Parietal lobe (tissue), 2 donors: ENCODE data around the genes POLR2M and ALDH1A2.

DNA sequence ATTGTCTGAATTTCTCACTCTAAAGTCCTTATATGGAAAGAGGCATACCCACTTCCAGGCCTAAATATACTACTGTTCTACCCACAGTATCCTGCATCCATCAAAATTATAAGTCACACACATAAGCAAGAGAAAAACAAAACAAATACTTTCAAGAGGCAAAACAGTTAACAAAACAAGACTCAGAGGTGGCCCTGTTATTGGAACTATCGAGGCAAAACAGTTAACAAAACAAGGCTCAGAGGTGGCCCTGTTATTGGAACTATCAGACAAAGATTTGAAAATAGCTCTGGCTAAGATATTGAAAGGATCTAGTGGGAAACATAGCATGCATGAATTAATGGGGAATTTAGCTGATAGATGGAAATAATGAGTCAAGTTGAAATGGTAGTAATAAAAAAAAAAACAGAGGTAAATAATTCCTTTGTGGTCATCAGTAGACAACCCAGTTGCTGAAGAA is 224.1 kb upstream of the CGNL1 start:
- RAMPAGE, long total RNA: no peak

DNA sequence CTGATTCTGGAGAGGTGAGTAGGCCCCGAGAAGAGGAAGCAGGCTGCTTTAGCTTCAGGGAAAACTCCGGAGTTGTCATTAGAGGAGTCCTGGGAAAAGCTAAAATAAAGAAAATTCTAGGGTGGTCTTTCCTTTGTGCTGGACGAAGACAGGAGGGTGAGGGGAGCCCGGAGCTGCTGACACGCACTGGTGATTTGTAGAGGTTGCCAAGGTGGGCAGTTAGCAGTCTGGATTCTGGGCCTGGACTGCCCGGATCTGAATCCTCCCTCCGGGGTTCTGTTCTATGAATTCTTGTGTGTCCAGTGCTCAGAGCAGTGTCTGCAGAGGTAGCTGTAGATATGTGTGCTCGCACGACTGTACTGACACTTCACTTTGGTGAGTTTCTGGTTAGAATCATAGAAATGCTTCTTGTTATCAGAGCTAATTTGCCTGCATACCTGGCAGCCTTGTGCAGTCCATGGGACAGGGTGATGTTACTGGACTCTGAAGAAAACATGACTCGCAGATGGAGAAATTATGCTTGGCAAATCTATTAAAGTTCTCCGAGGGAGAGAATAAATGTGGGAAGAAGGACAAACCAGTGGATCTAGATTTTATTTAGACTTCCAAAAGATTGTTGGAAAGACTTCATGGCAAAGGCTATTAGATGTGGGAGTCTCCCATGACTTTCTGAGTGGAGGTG is 12.1 kb downstream of the CGNL1 start:
- RAMPAGE, long total RNA: no peak

GRCh38 chr15:57435262-57435661 is 59.0 kb downstream of the CGNL1 start:
- RAMPAGE, long total RNA: no peak

GRCh38 chr15:57505184-57505832 is 86.4 kb upstream of the MYZAP start:
- RAMPAGE, long total RNA: no peak

DNA sequence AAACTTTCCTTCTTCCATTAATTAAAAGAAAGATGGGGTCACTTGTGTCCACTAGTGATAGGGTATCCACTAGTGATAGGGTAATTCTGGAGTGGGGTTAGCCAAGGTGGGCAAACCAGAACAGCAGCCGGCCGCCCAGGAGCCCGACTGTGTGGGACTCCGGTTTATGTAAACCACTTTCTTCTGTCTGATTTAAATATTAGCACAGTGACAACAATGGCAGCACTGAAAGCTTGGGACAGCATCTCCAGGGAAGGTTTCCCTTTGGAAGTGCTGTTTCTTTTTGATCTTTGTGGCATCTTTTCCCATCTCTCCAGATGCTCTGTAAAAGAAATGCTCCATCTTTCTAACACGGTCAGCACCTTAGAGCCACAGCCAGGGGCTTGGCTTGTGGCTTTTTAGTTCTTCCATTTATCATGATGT is 775 bp downstream of the MYZAP start:
- RAMPAGE, long total RNA: no peak

- RAMPAGE, long total RNA: no peak
These were observed 26.6 kb upstream of the POLR2M start for GRCh38 chr15:57679677-57680465.

DNA sequence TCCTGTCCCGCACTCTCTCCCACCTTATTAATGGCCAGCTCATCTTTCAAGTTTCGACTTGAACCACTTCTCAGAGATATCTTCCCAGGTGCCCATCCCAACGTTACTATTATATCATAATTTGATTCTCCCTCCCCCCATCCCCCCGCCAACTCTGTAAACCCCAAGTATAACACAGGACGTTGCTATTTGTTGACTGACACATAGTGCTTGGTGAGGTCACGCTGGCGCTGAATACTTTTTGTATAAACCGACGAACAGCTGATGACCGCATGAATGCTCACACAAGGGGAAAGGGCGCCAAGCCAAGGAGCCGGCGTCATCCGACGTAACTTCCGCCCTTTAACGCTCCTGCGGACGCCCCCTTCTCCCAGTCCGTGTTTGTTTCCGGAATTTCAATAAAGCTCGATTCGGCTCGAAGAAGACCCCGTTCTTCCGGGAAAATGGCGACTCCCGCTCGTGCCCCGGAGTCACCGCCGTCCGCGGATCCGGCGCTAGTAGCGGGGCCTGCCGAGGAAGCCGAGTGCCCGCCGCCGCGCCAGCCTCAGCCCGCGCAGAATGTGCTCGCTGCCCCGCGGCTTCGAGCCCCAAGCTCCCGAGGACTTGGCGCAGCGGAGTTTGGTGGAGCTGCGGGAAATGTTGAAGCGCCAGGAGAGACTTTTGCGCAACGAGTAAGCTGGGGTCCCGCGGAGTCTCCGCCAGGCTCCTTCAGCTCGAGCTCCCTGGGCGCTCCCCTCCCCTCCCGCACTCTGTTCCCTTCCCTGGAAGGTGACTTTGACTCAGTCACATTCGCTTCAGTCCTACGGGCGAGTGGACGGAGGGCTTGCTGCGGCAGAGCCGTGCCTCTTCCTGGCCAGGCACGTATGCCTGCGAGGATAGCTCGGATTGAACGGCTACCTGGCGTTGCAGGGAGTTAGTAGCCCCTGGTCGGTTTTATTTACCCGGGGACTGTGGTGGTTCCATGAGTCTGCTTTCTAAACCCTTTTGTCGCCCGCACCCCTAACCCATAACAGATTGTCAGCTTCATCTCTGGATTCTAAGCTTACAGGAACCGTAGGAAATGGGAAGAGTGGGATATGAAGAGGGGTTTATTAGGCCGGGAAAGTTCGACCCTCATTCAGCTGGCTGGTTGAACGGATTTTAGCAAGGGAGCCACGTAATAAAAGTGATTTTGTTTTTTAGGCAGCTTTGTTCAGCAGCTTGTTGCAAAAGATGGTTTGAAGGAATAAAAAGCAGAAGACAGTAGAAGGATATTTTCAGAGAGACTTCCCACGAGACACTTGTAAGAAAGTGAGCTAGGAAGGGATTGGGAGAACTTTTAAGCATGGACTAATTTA is at the start of gene POLR2M:
POLR2M (plus strand) TSS at position 430 of the 1,337 bp plus-strand sequence.
- RAMPAGE, long total RNA: start-site peak on the plus strand centred at position 430 of the sequence, 18 bp wide, 154 and 66 reads in 2 replicates

GRCh38 chr15:57823255-57823907 is 116.9 kb downstream of the POLR2M start:
- RAMPAGE, long total RNA: no peak

DNA sequence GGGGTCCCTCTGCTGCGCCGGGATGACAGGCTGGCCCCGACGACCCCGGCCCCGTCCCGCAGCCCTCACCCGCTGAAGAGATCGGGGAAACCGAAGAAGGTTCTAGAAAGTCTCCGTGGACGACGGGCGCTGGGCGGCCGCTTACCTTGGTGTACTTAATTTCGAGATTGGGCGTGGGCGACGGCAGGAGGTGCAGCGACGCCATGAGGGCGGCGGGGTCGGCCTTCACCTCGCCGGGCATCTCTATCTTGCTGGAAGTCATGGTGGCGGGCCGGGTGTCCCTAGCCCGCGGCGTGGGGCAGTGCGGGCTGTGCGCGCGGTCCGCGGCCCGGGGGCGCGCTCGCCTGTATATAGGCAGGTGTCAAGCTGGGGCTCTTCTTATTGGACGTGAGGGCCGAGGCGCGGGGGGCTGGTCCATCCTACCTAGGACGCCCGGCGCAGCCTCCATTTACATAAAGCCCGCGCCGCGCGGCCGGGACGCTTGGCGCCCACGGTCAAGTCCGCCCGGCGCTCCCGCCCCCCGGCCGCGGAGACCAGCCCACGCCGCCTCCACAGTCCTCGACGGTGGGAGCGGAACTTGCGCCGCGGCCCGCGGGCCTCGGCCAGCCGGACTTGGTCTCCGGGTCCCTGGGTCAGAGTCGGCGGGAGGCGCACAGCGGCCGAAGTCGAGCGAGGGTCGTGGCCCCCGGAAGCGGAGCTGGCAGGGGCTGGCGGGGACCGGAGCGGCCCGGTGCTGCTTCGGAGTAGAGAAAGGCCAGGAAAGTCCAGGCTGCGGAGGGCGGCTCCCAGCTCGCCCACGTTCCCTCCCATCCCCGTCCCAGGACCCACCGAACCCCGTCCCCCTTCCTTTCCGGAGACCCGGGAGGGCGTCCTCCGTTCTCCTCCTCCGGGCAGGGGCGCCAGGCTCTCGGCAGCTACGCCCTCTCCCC is at the start of gene ALDH1A2:
ALDH1A2 (minus strand) TSS at position 323 of the 929 bp plus-strand sequence.
- RAMPAGE, long total RNA: no peak

DNA sequence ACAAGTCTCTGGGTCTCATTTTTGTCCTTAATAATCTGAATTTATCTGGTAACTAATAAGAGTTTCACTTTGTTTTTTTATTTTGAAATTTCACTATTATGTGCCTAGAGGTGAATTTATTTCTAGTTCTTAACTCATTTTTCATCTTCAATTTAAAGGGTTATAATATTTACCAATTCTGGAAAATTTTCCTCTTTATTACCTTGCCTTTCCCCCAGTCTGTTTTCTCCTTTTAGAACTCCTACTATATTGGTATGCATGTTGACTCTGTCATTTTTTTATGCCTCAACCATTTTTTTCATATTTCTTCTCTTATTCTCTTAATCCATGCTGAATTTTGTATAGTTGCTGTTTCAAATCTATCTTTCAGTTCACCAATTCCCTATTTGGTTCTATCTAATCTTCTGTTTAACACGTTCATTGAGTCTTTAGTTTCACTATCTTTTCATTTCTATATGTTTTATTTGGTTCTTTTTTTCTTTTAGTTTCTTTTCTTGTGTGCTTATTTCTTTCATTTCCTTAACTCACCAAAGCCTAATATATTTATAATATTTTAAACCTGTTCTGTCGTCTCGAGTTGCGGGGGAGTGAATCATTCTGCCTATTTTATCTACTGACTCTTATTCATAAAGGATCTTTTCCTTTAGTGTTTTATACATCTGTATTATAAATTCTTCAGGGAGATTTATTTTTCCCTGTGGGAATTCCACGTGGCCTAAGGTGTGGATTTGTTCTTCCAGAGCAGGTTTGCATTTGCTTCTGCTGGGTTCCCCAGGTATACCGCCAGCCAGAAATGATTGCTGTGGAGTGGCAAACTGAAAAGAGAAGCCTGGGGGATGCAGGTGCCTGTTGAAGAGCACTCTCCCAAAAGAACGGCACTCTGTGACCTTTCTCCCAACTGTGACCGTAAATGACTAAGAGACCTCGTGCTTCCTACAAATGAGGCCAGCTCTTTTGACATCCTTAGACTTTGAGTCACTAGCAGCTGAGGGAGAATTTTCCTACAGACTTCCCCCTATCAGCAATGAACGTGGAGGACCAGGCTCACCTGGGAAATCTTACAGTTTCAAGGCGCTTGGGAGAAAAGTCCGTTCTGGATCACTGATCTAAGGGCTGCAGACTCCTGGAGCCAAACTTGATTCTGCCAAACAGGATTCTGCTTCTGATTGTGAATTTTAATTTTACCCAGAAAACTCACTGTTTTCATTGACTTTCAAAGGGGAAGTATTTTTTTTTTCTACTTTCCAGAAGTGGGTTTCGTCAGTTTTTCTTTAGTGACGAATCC is 8.2 kb downstream of the AQP9 start:
- RAMPAGE, long total RNA: no peak

GRCh38 chr15:58284281-58284761 is 146.1 kb downstream of the AQP9 start:
- RAMPAGE, long total RNA: no peak

DNA sequence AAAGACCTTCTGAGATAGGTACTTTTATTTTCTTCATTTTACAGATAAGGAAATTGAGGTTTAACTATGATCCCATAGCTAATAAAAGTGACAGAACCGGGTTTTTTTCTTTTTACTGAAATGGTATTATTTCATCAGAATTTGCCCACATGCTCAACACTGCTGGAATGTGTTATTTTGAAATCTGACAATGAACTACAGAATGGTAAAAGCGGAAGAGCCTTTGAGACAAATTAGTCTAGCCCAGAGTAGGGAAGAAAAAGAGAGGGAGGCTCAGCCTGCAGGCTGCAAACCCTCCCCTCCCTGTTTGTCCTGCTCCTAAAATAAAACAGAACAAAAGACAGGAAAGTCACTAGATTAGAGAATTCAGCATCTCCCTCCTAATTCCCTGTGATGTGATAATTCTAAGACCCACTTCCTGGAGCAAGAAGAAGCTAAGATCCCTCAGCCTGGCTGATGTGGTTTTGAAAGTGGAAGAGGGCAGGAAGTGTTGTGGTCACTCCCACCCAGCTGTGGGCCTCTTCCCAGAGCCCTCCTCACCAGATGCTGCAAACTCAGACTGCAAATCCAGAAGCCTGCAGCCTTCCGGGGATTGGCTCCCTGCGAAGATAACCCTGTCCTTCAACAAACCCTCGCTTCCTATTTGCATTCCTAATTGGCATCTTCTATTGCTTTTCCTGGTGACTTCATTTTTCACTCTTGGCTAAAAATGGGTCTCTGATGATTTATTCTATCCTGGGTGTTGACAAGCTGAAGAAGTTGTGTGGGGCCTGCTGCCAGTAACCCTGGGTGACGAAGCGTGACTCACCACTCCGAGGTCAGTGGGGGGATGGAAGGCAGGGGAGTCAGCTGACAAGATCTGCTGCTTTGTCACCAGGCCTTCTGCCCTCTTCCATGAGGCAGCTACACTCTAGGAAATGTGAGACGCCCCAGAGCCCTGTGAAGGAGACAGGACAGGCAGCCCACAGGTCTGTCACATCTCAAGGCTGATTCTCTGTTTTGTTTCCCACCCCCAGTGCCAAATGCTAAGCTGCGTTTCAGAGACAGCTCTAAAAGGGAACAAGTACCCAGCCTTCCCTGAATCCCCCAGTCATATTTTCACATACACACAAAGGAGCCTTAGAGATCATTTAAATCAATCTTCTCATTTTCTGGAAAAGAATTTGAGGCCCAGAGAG is 99.9 kb upstream of the LIPC start:
- RAMPAGE, long total RNA: no peak

DNA sequence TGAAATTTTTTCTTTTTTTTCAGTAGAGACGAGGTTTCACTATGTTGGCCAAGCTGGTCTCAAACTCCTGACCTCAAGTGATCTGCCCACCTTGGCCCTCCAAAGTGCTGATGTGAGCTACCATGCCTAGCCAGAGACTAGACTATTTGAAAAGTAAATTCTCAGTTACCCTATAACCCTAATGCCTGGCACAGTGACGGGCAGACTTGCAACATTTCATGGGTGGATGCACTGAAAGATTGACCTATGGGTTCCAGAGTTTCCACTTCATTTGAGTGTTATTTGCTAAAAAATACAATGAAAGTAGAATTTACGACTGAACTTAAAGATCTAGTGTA is 45.7 kb upstream of the LIPC start:
- RAMPAGE, long total RNA: no peak

DNA sequence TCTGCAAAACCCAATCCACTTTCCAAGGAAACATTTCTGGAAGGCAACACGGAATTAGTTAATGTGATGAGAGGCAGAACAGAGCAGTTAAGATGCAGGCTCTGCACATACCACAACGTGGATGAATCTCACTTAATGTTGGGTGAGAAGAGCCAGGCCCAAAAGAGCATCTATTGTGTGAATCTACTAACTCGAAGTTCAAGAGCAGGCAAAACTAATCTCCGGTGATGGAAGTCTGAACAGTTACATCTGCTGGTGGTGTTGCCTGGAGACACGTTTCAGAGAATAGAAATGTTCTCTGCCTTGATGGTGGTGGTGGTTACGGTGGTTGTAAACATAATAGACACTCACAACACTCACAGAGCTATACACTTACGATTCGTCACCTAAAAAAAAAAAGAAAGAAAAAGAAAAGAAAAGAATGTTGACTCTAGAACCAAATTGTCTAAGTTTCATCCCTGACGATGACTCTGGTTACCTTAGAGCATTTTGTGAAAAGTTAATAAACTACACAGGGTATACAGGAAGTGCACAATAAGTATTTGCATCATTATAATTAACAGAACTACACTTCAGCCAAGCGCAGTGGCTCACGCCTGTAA is 86.9 kb downstream of the LIPC start:
- RAMPAGE, long total RNA: no peak

DNA sequence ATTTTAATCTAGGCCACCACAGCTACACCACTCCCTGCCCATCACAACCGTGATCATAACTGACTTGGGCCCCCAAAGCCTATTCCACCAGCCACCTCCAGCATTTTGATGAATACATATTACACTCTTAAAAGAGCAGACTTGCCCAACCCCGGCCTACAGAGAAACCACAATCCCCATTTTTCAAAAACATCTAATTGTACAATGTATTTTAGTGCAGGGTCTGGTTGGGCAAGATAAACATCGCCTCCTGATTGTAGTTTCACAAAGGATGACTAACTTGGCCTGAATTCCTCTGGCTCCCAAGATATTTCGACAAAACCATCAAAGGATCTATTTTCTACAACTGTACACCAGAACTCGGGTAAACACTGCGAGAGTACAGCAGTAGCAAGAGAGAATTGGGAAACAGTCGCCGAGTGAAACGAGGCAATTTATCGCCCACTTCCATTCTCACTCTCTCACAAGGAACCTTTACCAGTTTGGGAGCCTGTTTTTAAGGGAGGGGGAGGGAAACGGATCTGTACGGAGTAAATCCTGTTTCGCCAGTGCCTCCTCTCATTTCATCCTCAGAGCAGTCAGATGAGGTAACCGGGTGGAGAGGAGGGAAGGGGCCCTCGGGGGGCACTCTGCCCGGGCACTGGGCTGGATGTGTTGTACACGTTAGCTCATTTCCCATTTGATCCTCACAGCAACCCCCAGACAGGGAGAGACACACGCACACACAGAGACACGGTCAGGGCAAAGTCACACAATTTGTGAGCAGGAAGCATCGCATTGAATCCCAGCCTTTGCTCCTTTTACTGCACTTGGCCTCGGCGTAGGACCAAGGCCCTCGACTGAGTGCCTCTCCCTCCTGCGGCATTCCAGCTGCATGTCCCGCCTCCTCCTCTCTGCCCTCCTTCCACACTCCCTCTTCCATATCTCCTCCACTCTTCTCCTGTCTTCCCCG is 120.1 kb downstream of the LIPC start:
- RAMPAGE, long total RNA: no peak

DNA sequence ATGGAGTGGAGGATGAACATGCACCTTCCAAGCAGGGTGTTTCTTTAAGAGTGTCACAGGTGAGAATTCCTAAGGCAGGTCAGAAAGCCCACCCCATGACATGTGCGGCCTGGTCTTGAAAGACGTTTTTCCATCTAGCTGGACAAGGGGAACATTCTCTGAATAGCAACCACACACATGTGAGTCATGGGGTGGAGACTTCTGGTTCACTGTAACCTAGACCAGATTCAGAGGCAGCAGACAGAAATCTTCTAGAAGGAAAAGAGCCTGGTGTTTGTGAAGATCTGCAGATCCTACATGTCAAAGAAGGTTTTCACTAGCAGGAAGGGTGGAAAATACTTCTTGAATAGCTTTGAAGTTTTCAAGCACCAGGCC is 17.8 kb downstream of the ADAM10 start:
- RAMPAGE, long total RNA: no peak

- RAMPAGE, long total RNA: no peak
These were observed 1.2 kb downstream of the ADAM10 start for GRCh38 chr15:58748367-58748672.

DNA sequence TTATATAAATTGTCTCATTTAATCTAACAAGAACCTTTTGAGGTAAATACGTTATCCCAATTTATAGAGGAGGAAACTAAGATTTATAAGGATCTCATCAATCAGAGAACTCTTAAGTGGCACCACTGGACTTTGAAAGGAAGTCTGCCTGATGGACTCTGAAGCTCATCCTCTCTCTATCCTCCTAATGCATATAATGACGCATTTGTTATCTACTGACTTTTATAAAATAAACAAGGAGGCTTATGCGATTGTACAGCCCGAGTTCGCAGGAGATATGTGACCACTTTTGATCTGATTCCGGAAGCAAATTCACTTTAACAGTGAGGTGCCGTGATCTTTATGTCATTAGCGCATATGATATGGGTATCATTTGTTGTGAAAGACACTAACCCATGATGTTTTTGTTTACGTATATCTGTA is 506 bp upstream of the RNF111 start:
- RAMPAGE, long total RNA: no peak

- RAMPAGE, long total RNA: no peak
These were observed 19.4 kb downstream of the CCNB2 start for GRCh38 chr15:59124237-59124801.

GRCh38 chr15:59260117-59260601 is 53.5 kb downstream of the LDHAL6B start:
- RAMPAGE, long total RNA: no peak